Brain (tissue), 1 donor: ENCODE data around the genes TMEM209, SSMEM1 and COPG2.

DNA sequence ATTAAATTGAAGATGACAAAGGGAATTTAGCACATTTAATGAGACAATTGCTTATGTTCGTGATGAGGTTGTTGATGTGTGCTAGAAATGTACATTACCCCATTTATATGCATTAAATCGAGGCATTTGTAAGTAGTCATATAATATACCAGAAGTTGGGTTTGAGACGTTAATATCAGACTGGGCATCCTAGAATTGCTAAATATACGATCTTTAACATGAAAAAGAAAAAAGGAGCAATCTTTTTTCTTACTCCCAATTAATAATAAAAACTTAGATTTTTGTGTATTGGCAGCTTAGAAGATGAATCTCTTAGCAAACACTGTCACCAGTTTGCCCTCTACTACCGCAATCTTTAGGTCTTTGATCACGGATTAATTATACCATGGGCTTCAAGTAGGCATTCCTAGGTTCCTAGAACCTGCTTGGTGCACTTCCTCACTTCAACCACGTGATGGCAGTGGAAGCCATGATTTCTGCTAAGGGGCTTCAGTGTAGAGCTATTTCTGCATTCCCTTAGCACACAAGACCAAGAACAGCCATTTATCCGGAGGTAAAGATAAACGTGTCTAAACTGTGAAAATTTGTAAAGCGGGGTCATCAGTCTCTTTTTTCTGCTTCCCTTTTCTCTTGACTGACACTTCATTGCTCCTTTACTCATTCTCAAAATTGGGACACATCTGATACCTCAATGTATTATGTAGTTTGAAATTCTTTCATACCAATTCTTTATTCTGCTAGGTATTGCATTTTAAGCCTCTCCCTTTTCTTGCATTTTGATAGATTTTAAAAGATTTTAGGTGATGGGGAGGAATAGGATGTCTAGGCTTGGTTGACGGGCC lies 1.8 kb downstream of the KLHDC10 start:
- RRBS, result no CpG with 5 or more reads among the region's 11 CpGs

DNA sequence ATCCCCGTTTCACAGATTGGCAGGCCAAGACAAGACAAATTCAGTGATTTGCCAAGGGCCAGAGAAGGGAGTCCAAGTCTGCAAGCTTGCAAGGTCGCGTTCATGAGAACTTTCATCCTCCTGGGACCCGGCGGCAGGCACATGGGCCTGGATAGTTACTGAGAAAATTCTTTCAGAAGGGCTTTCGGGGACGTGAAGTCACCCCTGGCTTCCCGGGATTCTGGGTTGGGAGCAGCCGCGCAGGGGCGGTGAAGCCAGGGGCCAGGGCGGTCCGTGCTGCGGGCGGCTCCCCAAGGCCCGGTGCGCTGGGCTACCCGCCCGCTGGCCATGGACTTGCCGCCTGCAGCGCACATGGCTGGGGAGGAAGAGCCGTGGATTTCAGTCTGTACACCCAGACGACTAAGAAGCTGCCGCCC lies 64.7 kb downstream of the TMEM209 start:
- RRBS, result 93% methylated on average over 13 of the region's 24 CpGs

DNA sequence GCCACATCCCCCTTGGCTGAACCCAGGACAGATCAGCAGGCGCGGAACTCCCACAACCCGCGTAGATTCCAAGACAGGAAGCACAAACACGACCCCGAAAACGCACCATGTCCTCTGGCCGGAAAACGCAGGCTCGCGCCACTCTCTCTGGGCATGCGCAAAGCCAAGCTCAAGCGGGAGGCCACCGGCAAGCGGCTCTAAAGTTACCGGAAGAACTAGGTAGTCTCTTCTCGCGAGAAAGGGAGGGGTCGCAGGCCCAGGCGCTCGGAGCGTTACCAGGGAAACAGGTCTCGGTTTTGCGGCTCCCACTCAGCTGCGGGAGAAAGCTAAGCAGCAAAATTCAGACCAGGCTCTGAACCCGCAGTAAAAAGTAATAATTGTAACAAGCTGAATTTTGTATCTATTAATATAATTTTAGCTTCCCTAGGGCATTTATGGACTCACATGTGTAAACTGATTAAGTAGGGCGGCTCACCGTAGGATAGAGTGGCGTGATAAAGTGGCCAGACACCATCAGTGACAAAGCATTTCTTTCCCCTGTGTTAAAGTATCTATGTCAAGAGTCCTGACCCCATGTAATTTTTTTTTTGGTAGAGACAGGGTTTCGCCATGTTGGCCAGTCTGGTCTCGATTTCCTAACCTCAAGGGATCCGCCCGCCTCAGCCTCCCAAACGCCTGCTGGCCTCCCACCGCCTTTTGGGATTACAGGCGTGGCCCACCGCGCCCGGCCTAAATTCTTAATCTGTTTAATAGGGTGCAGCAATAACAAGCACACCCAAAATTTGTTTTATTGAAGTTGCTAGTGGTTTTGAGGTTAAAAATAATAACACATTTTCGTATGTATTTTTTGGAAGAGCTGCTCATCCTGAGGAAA lies at the start of gene TMEM209:
Gene TMEM209 (minus strand): TSS at position 140 of the 874 bp plus-strand sequence.
- RRBS, result 2% methylated on average over 7 of the region's 40 CpGs

GRCh38 chr7:130207723-130208059 lies at the start of gene SSMEM1:
Gene SSMEM1 (plus strand): TSS chr7:130207860.
- RRBS, result no CpG with 5 or more reads among the region's 1 CpG

DNA sequence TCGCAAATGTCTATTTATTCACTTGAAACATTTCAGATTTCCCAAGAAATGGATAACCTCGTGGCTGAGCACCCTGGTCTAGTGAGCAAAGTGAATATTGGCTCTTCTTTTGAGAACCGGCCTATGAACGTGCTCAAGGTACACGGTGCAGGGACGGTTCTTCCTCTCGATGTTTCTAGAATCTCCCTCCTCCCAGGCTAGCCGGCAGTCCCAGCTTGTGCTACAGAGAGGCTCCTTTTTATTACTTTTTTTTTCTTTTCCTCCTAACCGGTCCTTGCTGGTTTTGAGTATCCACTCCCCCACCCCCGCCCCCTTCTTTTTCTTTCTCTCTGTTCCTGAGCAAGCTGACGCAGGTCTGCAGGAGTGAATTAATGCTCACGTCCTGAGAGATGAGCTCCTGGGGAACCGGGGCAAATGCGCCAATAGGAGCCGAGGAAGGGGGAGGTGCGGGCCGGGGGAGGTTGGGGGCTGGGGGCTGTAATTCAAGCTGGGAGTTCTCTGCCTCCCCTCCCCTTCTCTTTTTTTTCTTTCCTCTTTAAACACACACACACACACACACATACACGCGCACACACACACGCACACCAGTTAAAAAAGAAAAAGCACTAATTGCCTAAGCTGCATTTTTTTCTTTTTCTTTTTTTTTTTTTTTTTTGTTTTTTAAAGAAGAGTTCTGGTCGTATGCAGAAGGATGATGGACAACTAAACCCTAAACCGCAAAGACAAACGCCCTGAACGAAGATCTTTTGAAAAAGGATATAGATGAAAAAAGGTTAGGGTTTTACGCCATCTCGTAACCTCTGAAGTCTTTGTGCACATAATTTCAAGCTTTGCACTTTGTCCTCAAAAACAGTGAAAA lies 6.6 kb downstream of the CPA2 start:
- RRBS, result 5% methylated on average over 10 of the region's 26 CpGs

DNA sequence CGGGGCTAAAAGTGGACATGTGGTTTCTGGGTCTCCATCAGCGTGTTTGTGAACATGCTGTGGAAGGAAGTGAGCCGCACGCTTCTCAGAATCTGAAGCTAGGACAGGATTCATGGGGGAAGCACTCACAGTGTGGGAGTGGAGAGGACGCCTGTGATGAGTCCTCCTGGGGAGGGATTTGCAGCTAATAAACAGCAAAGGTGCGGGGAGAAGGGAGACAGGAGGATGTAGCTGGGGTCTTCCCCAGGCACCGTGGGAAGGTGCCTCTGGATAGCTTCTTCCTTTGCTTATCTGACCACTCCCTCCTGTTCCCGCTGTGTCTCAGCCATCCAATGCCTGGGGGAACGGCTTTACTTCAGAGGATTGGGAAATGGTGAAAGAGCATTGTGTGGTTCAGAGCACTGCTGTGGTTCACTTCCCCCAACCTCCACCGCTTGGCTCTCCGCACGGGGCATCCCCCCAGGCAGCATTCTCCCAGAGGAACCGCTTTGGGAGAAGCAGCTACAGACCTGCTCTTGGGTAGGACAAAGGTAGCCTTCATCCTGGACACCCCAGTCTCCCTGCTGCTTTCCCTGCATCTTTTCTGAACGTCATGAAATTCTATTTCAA lies 5.7 kb downstream of the CPA5 start:
- RRBS, result no CpG with 5 or more reads among the region's 14 CpGs

GRCh38 chr7:130366982-130367809 lies 13.1 kb upstream of the CPA1 start:
- RRBS, result no CpG with 5 or more reads among the region's 15 CpGs

GRCh38 chr7:130385335-130386117 lies 5.2 kb downstream of the CPA1 start:
- RRBS, result 100% methylated on average over 1 of the region's 11 CpGs

- RRBS, result no CpG with 5 or more reads among the region's 6 CpGs
Measured at GRCh38 chr7:130430692-130431209, 10.1 kb downstream of the CEP41 start.

DNA sequence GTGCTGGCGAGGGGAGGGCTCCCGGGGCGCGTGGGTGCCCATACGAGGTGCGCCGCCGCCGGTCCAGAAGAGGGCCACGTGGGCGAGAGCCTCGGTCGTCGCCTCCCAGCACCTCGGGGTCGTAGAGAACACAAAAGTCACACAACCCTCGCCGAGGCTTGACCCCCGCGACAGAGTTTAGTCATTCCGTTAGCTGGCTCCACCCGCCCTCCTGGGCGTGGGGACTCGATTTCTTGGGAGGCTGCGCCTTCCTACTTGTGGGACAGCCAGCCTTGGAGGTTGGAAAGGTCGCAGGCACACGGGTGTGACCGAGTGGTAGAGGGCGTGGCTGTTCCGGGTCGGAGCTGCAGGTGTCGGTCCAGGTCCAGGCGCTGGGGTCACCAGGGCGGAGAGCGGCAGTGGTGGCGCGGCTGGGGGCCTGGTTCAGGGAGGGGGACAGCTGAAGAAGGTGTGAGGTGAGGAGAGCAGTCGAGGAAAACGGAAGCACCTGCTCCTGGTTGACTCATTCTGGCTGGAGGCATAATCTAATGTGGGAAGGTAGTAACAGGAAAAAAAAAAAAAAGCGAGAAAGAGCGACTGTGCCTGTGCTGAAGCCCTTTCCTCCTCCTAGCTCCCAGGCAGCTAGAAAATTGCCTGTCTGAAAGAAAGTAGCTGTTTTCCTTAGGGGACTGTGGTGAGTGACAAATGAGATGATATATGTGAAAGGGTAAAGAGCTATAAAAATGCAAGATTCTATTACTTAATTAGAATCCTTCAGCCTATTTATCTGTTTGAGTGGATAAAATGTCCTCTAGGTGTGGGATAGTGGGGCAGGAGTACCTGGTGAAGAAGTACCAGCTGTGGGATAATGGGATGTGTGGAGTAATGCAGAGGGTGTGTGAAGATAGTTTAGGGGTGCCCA lies 5.1 kb upstream of the MEST start:
- RRBS, result 8% methylated on average over 8 of the region's 41 CpGs

- RRBS, result no CpG with 5 or more reads among the region's 4 CpGs
Measured at GRCh38 chr7:130493878-130494308, 2.0 kb downstream of the MEST start.

DNA sequence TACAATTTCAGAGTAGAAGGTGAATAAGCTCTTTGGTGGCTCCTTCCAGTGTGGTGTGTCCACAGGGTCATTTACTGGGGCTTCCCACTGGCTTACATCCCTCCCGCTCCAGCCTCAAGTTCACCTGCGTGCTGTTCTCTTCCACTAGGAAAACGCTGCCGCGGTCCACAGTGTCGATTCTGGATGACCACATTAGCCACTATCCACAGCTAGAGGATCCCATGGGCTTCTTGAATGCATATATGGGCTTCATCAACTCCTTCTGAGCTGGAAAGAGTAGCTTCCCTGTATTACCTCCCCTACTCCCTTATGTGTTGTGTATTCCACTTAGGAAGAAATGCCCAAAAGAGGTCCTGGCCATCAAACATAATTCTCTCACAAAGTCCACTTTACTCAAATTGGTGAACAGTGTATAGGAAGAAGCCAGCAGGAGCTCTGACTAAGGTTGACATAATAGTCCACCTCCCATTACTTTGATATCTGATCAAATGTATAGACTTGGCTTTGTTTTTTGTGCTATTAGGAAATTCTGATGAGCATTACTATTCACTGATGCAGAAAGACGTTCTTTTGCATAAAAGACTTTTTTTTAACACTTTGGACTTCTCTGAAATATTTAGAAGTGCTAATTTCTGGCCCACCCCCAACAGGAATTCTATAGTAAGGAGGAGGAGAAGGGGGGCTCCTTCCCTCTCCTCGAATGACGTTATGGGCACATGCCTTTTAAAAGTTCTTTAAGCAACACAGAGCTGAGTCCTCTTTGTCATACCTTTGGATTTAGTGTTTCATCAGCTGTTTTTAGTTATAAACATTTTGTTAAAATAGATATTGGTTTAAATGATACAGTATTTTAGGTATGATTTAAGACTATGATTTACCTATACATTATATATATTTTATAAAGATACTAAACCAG lies 13.2 kb downstream of the MEST start:
- RRBS, result no CpG with 5 or more reads among the region's 9 CpGs

DNA sequence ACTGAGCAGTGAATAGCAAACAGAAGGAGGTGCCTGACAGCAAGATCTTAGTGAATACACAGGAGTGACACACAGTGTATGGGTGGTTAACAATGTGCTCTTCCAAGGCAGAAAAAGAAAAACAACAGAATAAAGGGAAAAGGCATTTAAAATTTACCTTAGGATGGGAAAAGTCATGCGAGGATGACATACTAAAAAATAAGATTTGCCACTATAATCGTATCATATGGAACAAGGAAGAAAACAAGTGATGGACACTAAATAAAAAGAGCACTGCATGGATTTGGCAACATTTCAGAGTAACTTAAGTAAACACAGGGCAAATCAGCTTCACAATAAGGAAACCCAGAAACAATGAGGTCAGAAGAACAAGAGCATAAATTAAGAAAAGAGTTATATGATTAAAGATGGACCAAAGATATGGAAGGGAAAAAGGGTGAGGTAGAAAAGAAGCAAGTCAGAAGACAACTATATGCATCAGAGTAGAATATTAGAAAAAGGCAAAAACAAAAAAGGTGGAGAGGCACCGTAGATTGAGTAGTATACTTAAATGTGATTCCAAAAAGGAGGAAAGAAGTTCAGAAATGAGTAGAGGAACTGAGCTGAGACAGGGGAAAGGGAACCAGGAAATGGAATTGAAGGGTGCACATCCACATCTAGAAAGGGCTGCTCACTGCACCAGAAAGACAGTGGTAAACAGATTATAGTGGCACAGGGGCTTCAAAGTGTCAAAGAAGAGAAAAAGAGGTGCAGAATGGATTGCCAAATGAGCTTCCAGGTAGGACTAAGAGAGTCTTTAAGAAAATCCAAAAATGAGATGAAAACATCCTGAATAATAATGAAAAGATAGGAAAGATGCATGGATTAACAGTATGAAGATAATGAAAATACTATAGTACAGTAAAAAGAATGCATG lies 29.8 kb downstream of the MEST start:
- RRBS, result no CpG with 5 or more reads among the region's 3 CpGs

GRCh38 chr7:130532378-130533200 lies 40.7 kb downstream of the MEST start:
- RRBS, result no CpG with 5 or more reads among the region's 15 CpGs

DNA sequence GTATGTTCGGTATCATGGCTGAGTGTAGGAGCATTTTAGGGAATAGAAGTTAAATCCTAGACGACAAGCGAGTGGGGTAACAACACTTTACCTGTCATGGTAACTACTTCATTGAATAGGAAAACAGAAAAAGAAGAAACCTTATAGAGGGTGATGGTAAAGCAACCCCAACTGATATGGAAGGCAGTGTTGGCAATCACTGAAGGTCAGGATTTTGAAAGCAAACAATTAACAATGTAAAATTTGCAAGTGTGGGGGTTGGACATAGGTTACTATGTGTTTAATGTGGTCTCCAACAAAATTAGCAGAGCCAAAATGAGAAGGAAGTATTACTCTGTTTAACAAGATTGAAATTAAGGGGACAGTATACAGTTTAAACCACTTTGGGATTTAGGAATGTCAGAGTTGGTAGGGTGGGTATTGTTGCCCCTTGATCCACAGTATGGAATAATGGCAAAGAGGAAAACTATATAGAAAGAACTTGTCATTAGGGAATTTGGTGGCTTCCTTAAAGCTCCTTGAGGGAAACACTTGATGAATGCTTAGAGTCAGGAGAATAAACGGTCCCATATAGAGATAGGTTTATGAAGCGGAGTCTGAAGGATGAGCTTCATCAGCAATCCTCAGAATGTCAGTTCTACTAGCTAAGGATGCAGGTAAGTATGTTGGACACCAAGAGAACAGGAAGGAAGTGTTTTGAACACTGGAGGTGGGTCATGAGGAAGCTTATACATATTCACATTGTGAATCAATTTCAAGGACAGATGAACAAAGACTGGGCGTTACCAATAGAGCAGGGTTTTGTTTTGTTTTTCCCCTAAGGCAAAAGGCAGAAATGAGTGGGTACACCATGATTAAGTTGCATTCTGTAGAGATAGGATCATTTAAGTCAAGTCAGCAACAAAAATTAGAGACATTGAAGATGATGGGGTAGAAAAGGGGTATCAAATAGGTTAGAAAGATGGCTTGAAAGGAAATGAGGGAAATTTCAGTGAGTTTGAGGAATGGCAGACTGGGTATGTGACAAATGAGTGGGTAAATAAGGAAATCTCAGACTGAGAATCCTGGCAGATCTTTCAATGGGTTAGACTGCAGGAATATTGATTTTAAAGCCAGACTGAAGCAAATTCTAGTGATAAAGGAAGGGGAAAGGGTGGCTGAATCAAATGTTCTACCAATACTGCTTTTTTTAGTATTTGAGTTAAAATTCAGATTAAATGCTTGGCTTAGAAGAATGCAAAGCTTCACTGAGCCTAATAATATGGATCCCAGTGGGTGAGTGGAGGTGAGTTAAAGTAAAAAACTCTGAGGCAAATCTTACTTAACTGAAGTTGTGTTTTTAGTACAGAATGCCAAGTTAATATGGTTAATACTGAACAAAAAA lies 51.5 kb downstream of the MEST start:
- RRBS, result no CpG with 5 or more reads among the region's 6 CpGs

- RRBS, result 2% methylated on average over 48 of the region's 123 CpGs
Measured at GRCh38 chr7:130668058-130669282, at the start of gene COPG2. Gene COPG2 (minus strand): TSS chr7:130668748.

DNA sequence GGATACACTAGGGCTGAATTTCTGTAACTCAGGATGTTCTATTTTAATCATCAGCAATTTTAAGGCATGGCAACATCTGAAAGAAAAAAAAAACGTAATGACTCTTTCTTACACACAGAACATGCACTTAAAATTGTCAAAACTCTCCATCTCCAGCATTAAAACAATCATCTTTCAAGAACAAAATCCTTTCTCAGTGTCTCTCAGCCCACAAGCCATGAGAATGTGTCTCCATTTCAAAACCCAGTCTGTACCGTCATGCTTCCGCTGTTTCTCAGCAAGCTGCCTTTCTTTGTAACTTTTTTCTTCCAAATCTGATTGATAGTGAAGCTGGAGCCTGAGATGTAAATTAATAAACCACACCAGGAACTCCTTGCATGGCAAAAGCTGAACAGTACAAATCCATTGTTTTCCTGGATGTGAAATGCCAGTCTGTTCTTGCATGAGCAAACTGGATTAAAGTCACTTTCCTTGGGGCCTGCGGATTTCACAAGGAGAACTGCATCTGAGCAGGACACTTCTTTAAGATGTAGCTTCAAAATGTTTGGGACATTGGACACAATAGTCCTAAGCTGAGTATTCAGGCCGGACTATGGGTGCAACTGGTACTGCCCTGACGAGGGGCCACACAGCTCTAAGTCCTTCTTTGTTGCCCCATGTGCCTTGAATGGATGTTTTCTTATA lies 147.5 kb upstream of the KLF14 start:
- RRBS, result no CpG with 5 or more reads among the region's 6 CpGs

DNA sequence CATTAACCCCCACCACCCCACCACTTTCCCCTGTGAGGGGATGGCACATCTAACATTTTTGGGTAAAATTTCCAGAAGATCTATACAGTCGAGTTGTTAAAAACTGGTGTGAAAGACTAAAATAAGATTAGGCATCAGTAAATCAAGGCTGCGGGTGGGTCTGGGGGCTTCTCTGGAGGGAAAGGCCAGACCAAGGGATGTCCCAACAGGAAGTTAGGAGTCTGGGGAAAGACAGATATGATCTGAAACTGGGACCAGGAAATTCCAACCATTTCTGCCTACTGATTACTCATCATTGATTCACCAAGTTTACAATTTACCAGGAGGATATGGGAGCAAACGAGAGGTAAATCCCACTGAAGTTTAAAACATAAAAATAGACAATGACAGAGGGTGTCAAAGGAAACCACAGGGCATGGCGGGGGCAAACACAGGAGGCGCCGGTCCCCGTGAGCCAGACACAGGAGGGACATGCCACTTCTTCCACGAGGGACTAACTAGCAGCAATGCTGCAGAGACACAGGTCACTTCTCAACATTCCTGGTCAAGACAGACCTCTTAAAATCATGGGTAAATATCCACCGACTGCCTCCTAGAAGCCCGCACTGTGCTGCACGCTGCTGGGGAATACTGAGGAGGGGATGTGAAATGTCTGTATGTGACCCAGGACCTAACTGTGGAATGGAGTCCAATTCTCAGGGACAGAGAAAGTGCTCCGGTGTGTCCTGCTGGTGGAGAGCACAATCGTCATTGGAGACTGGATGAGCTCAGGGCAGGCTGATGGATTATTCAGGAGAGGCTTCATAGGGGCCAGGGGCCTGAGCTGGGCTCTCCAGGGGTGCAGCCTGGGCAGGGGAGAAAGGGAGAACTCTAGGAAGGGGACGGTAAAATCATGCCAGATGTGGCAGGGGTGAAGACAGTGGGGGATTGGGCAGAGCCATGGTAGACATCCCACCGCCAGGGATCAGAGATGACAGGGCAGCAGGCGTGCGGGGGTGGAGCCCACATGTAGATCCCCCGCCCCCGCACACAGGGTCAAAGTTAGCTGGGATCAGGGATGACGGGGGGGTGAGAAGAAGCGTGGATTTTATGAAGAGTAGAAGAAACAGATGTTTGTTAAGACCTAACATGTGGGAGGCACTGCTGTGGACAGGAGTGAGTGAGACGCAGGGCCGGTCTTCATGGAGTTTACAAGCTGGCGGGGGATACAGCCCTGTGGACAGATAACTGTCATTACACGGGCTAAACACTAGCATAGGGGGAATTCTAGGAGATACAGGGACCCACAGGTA lies 153.5 kb upstream of the KLF14 start:
- RRBS, result no CpG with 5 or more reads among the region's 25 CpGs

DNA sequence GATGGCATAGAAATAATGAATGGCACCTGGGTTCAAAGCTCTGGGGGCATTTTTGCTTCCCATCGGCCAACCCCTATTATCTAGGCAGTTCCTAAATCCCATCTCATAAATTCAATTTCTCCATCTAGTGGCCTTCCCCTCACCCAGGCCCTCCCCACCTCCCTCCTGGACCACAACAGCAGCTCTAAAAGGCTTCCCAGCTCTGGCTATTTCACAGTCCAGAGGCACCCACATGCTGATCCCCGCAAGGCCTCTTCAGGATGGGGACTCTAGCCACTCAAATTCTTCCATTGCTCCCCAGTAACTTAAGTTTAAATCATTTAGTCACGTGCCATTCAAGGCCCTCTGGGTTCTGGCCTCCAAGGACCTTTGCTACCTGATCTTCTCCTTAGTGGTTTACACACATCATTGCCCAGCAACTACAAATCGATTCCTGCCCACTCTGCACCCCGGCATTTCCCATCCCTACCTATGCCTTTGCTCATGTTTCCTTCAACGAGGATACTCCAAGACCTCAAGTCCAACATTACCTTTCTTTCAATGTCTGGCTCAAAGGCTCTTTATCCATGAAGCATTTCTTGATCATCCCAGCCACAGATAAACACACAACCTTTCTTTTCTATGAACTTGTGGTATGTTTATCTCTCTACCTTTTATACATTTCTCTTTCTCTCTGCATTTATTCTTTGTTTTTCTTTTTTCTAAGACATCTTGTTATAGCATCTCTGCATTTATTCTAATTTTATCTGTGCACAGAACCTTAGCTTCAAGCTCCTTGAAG lies 202.5 kb upstream of the KLF14 start:
- RRBS, result no CpG with 5 or more reads among the region's 6 CpGs

GRCh38 chr7:130948374-130948758 lies 214.4 kb upstream of the KLF14 start:
- RRBS, result no CpG with 5 or more reads among the region's 2 CpGs